Measurements from ENCODE around the genes MPPED1 and SAMM50.

DNA sequence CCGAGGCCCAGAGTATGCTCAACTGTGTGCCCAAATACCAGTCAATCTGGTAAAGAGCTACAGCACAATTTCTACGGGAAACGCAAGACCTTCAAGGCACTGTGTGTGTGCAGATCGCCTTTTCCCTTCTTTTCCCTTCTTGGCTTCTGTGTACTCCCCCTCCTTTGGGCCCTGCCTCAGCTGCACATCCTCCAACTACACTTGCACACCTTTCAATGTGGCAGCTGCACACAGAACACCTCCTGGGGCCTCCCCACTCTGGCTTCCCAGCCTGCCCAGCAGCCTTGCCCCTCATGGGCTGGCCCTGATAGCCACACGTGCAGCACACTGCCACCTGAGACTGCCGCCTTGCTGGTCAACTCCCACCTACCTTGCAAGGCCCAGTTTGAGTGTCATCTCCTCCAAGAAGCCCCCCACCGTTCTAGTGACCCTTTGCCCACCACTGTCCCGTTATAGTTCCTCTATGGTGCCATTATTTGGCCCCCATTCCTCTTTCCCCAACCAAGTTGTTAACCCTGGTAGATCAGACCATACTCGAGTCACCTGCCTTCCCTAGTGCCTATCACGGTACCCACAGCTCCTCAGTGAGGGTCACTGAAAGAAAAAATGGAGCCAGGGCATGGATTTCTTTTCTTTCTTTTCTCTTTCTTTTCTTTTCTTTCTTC lies 77.3 kb upstream of the ARFGAP3 start:
- RRBS, 2 experiments, result no CpG with 5 or more reads among the region's 10 CpGs

DNA sequence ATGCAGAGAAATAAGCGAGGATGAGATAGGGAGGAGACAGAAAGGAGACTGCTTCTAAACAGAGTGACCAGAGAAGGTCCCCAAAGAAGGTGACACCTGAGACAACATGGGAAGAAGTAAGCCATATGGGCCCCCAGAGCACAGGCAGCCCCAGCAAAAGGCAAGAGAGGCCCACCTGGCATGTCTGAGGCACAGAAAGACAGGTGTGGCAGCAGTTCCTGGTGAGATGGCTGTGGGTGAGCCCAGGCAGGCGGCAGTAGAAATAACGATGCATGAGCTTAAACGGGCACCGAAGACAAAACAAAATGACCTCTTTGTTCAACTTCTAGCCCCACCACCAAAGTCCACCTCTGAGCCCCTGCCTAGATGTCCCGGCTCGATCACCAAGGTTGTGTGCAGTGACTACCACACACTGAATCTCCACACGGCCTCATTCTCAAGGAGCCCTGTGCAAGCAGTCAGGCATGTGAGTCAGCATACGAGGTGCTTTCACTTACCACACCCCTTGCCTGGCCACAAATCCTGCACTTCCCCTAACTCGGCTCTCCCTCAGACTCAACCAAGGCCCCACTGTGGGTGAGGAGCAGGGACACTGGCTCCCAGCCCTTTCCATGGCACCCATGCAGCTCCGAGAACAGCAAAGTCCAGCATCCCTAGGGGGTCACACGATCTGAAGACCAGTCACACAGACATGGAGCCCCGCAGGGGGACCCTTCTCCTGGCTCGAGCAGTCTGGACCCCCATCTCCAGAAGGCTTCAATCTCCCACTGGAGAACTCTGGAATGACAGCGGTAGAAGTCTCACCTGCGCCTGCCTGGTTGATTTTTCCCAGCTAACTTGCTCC lies 77.6 kb downstream of the PACSIN2 start:
- RRBS, 2 experiments, result no CpG with 5 or more reads among the region's 16 CpGs

DNA sequence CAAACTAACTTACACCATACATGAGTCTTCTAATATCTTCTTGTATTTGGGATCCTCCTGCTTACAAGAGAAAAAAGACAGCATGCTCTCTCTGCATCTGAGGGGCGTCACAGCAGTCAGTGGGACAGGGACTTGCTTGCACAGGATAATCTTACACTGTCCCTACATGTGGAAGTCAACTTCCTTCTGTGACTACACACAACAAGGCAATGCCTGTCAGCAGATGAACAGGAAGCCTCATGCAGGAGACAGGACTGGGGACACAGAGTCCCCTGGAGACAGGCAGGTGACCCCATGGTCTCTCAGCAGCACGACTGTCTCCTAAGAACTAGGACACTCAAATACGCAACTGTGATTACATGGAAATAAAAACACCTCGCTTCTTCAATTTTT lies 54.8 kb downstream of the PACSIN2 start:
- RRBS, 2 experiments, result no CpG with 5 or more reads among the region's 4 CpGs

DNA sequence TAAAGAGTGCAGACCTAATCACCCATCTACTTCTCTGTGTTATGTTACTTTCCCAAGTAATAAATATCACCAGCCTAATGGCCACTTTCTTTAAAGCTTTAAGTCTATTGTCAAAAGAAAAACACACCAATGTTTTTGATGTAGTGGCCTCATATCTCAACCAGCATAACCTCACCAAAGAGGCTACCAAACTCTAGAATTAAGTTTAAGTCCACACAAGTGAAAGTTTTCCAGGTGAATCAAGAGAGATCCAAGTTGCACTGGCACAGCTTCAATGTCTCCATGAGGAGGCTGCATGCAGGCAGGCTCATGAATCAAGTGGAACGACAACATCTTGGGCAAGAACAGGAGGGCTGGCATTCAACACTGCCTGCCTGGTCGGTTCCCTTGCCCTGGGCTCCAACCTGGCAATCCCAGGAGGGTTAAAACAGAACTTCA lies 1.7 kb downstream of the PACSIN2 start:
- RRBS, 2 experiments, result no CpG with 5 or more reads among the region's 2 CpGs

GRCh38 chr22:43028145-43028857 lies 13.4 kb upstream of the PACSIN2 start:
- RRBS, 2 experiments, result no CpG with 5 or more reads among the region's 10 CpGs

DNA sequence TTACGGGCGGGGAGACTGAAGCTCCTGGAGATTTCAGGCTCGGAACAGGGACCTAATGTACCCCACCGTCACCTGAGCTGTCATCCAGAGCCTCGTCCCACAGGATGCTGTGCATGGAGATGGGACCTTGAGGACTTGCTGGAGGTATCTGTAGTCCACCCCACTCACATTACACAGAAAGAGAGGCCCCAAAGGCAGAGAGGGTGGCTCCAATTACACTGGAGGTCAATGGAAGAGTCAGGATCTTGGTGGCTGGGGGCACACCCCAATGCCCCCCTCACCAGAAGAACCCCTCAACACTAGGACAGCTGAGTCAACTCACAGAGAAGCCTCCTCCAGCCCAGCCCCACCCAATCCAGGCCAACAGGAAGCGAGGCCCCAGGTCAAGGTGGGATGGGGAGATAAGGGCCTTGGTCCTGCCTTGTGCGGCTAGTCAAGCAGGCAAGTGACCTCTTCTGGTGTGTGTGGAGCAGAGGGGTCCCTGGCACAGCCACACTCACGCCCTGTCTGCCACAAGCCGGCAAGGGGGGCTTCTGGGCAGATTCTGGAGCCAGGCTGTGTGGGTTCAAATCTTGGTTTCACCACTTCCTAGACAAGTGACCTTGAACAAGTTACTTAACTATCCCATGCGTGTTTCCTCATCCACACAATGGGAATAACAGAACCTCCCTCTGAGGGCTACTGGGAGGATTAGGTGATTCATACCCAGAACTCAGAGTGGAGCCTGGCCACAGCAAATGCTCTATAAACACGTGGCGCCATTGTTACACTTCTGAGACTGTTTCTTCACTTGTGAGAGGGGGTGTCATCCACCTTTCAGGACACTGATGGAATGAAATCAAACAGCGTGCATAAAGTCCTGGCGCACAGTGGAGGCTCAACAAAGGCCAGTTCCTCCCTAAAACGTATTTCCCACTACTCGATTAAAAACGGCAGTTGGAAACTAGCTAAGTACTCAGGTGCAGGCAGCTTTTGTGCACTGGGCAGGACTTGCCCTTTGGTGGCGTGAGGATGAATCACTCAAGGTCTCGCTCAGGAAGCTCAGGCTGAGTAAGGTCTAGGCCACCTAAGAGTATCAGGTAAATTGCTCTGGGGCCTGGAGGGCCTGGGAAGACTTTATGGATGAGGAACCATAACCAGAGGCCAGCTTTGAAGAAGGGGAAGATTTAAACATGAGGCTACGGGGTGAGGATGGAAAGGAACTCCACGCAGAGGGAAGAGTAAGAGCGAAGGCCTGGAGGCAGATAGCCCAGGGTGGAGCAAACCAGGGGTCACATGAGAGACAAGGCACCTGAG lies 3.2 kb downstream of the TTLL12 start:
- RRBS, 2 experiments, result no CpG with 5 or more reads among the region's 22 CpGs

DNA sequence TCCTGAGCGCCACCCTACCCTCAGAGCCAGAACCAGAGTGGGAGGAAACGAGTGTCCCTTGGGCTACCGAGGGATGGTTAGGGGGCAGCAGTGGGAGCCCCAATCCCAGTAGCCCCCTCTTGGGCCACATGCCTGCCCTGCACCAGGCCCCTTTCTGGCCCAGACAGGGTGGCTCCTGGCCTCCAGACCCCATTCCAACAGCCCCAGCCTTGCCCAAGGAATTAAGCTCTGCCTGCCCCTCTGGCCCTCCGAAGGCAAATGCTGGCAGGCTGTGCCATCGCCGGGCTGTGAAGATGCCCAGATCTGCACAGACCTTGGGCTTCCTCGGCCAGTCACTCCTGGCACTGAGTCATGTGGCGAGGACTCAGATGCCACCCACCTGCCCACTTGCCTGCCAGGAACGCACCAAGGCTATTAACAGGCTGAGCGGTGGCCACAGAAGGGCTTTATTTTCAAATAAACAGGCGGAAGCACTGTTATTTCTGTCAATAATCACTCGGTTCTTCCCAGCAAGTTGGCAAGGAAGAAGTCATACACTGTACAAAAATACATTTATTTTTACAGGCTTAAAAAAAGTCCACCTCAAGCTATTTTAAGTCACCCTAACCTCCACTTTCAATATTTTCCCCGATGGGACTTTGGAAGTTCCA lies 50.3 kb upstream of the TTLL12 start:
- RRBS, 2 experiments, result no CpG with 5 or more reads among the region's 13 CpGs

GRCh38 chr22:43238200-43238974 lies 51.5 kb upstream of the TTLL12 start:
- RRBS, 2 experiments, result 63 to 69% methylated on average over 8 of the region's 25 CpGs

DNA sequence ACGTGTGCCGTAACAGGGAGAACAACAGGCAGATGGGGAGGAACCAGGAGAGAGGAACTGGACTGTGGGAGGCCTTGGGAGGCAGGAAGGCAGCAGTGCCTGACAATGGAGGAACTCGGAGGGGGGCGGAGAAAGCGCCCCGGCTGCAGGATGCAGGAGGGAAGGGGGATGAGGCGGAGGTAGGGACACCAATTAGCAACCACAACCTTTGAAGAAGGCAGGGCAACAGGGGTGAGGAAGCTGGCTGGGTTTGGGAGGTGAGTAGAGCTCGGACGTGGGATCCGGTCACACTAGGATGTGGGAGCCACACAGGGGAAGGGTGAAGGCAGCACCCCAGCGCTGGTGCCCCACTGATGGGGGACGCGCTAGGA lies 67.4 kb downstream of the SCUBE1 start:
- RRBS, 2 experiments, result no CpG with 5 or more reads among the region's 13 CpGs

DNA sequence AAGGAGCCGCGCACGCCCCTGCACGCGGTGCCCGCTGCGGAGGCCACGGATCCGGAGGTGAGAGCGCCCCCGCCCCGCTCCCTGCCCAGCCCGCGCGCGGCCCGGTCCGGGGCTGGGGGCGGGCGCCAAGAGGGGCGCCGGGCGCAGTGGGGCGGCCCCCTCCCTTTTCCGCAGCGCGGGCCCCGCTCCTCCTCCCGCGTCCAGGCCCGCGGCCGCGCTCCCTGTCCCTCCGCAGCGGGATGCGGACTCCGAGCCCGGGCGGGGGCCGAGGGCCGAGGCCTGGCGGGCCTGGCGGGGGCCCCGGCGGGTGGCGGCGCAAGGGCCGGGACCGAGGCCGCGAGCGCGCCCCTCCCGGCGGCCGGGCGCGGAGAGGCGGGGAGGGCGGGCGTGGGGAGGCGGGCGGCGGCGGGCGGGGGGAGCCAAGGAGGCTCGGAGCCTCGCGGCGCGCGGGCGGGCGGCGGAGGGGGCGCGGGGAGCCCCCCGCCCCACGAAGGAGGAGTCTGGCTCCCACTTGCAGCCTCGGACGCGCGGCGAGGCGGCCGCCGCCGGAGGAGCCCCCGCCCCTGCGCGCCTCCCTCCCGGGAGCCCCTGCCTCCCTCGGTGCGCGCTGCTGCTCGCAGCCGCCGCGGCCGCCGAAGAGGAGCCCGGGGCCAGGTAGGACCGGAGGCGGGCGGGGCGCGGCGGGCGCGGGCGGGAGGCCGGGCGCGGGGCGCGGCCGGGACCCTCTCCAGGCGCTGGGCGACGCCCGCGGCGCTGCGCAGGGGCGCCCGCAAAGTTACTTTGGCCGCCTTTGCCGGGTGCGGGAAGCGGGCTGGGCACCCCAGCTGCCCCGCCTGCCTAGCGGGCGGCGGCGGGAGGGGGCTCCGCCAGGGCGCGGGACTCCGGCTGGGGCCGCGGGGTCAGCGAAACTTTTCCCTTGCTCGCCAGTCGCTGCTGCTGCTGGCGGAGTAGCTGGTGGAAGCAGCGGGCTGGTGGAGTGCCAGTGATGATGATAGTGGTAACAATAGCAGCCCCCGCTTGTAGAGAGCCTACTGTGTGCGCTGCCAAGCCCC lies at the start of gene MPPED1:
MPPED1 (plus strand) TSS at position 510 of the 1,052 bp plus-strand sequence.
- RRBS, 2 experiments, result 2 to 3% methylated on average over 63 of the region's 149 CpGs

DNA sequence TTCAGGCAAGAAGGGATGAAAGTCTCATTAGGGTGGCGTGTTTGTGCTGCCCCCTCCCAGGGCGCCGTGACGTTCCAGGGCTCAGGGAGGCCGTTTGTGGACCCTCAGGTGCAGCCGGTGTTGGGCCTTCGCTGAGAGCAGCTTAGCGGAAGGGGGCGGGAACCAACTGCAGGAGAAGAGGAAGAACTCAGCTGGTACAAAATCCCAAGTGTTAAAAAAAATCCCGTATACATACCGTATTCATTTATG lies 70.0 kb downstream of the MPPED1 start:
- RRBS, 2 experiments, result no CpG with 5 or more reads among the region's 11 CpGs

DNA sequence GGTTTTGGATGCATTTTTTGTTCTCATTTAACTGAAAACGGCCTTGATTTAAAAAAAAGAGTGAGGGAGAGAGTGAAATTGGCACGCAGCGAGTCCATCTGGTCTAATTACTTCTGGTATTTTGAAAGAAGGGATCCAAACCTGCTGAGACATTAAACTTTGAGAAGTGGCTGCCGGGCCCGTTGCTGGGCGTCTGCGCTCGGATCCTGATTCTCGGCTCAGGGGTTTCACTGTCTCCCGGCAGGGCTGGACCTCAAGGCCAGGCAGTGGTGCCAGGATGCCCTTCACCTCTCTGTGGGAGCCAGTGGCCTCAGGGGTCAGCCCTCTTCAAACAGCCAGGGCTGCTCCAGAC lies 70.3 kb downstream of the MPPED1 start:
- RRBS, 2 experiments, result 32 to 59% methylated on average over 7 of the region's 10 CpGs

GRCh38 chr22:43744264-43744729 lies 67.8 kb downstream of the EFCAB6 start:
- RRBS, 2 experiments, result no CpG with 5 or more reads among the region's 2 CpGs

- RRBS, 2 experiments, result no CpG with 5 or more reads among the region's 1 CpG
These were observed 2.4 kb downstream of the PNPLA3 start for GRCh38 chr22:43926029-43926313.

DNA sequence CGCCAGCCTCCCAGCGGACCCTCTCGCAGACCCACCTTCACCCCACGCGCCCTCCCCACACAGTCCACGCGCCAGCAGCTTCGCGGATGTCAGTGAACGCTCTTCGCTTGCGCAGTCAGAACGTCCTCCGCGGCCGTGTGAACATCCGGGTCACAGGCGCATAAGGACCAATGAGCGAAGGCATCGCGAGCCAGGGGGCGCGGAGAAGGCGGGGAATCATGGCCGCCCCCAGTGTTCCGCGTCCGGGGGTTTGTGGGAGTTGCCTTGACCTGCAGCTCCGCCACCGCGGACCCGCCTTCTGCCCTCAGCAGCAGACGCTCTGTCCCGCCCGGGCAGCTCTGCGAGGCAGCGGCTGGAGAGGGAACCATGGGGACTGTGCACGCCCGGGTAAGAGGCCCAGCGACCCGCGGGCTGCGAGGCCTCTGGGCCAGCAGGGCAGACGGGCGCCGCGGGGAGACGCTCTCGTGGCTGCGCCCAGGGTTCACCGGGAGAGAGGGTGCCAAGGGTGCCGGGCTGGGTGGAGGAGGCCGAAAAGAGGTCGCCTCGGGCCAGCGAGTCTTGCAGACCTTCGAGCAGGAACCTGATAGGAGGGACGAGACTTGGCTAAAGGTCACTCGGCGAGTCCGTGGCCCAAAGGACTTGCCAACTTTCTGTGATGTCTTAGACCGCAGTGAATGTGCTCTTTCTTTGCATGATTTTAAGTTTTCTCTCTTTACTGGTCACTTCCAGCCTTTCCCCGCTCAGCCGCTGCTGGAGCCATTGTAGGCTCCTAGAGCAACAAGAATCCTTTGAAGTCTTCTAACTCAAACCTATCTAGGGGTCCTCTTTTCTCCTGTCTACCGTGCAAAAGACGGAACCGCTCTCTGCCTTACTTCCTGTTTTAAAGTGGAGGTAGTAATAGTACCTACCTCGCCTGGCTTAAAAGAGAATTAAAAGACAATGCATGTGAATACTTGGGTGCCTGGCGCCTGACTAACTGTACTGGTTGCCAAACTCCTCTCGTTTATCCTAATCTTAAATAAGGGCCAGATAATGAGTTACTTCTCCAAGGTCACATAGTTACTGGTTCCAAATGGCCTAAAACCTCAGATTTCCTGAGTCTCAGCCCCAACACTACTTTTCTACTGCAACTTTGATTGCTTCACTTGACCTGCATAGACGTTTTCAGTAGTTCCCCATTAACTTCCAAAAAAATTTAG lies at the start of gene SAMM50:
SAMM50 (plus strand) TSS at position 231 of the 1,199 bp plus-strand sequence.
- RRBS, 2 experiments, result 1 to 3% methylated on average over 23 of the region's 71 CpGs

DNA sequence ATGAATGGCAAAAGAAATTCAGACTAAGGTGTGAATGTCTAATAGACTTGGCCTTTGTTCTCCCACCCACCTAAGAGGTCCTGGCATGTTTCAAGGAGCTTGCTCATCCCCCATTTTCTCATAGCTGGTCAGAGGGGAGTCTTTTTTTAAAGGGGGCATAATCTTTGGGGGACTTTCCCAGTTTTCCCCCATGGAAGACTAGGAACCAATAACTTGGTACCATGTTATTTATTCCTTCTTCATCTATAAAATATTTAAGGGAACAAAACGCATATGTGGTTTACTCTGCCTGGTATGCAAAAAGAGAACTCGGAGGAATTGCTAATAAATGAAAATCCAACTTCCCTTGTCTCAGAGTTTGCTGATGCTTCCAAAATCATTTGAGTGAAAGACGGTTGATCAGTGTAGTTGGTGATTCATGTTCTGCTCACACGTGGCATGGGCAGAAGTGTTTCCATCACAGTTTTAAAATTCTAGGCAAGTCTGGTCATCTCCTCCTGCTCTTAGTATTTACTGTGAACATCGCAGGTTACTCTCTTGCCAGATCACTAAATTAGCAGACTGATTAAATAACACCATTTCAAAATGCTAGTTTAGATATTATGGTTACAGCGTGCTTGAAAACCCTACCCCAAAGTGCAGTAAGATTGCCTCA lies 12.0 kb upstream of the PARVB start:
- RRBS, 2 experiments, result no CpG with 5 or more reads among the region's 6 CpGs

DNA sequence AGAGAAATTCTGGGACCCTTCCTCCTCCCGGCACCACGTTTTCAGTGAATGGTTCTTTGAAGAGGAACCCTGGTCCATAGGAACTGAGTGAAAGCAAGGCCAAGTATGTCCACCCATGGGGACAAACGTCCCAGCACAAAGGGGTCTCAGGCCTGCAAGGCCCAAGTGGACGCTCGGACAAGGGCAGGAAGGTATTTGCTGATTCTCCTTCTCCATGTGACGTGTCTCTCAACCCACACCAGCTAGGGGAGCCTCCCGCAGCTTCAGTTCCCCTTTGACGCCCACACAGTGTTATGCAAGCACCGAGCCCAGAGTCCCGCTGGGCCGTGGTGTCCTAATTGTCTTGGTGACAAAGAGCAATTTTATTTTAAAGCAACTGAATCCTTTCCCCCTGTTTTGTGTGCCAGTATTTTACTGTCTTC lies 8.4 kb upstream of the PARVG start:
- RRBS, 2 experiments, result no CpG with 5 or more reads among the region's 11 CpGs

GRCh38 chr22:44199751-44200316 lies 19.1 kb downstream of the PARVG start:
- RRBS, 2 experiments, result no CpG with 5 or more reads among the region's 7 CpGs

- RRBS, 2 experiments, result no CpG with 5 or more reads among the region's 19 CpGs
These were observed 21.4 kb downstream of the PARVG start for GRCh38 chr22:44201848-44202864.

GRCh38 chr22:44291905-44292372 lies 20.8 kb downstream of the SHISAL1 start:
- RRBS, 2 experiments, result no CpG with 5 or more reads among the region's 15 CpGs

All from bronchial epithelial cell (primary cell).